Cardiac atrium fibroblast (primary cell): ENCODE measurements around the gene MED31.

DNA sequence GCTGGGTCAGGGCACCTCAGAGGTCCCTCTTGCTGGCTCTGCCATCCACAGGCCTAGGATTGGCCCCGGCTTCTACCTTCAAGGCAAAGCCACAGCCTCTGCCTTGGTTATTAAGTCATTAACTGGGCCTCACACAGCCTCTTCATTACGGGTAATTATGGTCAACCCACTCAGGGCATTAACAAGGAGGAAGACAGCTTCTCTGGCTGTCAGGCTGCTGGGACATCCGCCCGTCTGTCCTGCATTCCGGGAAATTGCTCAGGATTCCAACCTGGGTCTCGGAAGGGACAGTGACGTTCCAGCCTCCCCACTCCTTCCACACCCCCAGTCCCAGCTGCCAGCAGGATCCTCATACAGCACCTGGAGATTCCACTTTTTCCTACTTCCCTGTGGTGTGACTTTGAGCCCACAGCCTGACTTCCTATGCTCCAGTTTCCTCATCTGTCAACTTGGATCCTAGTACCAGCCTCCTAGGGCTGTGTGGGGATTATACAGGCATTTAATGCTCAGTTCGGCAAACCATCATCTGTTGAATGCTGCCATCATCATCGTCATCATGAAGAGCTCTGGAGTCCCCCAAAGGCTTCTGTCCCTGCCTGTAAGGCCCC, 13.0 kb downstream of the SPNS2 start:
- RAMPAGE, long total RNA, result no peak

- RAMPAGE, long total RNA, result no peak
Measured at GRCh38 chr17:4587102-4587703, 2.9 kb downstream of the SMTNL2 start.

DNA sequence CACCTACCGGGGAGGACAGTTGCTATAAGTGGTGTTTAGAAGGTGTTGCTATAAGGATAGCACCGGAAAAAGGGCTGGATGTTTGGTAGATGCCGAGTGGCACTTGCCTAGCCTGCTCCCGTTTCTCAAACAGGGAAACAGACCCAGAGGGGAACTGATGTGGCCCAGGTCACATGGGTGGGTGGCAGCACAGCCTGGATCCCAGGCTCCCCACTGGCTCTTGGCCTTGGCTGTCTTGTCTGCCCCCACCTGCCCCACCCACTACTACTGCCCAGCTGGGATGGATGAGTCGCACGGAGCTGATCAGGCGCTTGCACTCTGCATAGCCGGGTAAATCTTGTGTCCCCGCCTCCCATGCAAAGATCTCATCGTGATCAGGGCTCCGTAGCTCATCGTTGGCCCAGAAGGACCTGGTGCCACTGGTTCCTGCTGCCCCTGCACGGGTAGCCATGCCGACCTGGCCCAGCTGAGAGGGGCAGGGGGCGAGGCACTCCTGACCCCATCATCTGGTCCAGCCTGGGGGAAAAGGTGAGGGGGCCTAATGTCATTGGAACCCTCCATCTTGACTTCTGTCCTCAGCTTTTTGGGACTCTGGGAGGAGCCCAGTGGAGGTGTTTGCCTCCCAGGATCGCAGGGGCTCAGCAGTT, 7.3 kb downstream of the SMTNL2 start:
- RAMPAGE, long total RNA, result no peak

DNA sequence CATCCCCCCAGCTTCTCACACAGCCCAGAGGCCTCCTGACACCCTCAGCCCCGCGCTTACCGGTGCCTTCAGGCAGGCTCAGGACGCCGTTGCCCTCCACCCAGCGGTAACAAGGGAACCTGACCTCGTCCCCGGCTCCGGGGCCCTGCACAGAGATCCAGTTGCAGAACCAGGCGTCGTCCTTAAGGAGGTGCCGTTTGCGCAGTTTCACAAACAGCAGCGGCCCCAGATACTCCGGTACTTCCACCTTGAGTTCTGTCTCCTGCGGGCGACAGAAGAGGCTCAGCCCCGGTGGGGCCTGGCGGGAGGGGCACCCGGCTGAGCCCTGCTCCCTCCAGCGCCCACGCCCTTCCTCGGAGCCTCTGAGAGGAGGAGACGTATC, 2.1 kb downstream of the ALOX15 start:
- RAMPAGE, long total RNA, result no peak

DNA sequence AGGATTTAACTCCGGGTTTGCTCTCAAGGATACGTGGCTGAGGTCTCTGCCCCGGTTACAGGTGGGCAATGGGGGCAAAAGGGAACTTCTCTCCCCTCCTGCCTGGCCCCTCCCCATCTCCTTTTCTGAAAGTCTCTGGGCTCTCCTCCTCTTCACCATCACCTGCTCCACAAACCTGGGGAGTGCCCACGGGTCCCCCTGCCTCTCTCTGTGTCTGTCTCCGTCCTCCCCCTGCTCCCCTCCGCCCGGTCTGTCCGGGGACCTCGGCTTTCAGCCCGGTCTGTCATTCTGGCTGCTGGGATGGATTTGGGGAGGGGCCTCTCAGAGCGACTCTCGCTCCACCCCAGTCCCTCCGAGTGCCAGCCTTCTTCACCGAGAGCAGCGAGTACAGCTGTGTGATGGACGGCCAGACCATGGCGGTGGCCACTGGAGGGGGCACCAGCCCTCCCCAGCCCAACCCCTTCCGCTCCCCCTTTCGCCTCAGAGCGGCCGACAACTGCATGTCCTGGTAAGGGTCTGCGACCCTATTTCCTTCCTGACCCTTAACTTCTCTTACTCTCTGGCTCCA, 5.2 kb upstream of the CXCL16 start:
- RAMPAGE, long total RNA, result no peak

- RAMPAGE, long total RNA, result no peak
Measured at GRCh38 chr17:4770673-4771083, 1.0 kb upstream of the TM4SF5 start.

GRCh38 chr17:4966618-4967326, 845 bp downstream of the SPAG7 start:
- RAMPAGE, long total RNA, result no peak

GRCh38 chr17:4998426-4999481, 1.0 kb downstream of the KIF1C start:
- RAMPAGE, long total RNA, result no peak

DNA sequence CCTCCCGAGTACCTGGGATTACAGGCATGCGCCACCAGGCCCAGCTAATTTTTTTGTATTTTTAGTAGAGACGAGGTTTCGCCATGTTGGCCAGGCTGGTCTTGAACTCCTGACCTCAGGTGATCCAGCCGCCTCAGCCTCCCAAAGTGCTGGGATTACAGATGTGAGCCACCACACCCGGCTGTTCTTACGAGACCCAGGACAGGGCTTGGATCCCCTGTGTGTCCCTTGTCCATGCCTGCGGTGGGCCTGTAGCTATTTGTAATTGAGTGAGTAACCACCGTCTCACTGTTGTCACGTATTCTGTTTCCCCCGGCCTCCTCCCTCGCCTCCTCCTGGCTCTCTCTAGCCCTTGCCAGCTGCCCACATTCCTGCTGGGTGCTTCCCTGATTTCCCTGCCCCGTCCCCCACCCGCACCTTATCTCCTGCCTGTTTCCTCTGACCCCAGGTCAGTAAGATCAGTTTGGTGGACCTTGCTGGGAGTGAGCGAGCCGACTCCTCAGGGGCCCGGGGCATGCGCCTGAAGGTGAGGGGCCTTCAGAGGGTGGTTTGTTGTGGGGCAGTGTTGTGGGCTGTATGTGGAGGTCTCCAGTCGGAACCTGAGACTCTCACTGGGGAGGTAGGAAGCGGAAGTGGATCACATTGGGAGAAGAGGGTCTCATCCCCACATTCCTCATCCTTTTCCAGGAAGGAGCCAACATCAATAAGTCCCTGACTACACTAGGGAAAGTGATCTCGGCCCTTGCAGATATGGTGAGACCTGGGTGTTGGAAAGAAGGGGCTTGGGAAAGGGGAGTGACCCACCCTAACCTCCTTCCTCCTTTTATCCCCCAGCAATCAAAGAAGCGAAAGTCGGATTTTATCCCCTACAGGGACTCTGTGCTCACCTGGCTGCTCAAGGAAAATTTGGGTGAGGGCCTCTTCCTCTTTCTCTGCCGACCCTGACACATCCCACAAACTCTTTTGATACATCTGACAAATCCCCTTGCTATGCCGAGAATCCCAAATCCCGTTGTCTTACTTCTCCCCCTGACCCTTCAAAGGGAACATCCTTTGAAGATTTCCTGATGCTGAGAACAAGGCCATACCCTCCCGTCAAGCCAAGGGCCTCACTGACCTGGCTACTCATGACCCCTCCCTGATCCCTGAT, 5.8 kb downstream of the KIF1C start:
- RAMPAGE, long total RNA, result no peak

DNA sequence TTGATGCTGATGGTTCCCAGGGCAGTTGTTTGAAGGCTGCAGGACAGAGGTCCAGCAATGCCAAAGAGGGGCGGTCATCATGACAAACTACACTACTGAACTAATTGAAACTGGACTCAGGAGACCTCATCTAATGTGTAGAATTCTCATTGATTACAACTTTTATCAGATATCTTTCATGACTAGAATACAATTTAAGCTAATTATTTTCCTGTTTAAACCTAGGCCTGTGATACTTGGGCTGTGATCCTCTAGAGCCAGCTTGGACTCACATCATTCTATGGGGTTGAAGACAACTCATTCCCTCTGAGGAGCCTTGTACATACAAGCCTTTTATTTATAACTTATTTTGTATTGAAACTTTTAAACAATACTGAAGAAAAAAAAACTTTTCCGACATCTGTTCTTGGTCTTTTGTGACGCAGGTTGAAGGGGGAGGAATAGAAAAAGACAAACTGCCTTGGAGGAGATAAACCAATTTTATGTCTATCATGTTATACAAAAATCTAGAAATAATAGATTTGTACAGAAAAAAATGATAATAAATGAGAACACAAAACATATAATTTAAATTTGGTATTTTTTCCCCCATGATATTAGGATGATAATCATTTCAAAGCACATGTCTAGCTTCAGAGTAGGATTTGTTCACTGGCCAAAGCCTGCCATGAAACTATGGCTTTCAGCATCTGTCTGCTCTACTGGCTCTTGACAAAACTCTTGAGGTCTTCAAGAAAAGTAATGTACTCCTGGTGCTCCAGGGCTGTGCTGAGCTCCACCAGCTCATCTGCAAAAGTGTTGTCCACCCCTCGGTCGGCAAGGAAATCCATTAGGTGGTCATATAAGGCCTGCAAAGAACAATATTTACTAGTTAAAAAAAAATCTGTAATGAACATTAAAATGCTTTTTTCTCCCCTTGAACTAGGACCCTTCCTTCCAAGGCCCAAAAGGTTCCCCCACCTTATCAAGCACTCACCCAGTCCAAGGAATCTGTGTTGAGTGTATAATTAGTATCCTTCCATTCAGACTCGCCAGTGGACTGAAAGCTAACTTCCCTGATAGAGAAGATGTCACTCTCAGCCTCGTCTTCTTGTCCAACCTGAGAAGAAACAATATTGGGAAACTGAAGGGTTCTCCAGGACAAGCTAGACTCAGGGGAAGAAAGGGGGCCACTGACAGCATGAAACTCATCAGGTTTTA, 6.2 kb downstream of the C1QBP start:
- RAMPAGE, long total RNA, result no peak

DNA sequence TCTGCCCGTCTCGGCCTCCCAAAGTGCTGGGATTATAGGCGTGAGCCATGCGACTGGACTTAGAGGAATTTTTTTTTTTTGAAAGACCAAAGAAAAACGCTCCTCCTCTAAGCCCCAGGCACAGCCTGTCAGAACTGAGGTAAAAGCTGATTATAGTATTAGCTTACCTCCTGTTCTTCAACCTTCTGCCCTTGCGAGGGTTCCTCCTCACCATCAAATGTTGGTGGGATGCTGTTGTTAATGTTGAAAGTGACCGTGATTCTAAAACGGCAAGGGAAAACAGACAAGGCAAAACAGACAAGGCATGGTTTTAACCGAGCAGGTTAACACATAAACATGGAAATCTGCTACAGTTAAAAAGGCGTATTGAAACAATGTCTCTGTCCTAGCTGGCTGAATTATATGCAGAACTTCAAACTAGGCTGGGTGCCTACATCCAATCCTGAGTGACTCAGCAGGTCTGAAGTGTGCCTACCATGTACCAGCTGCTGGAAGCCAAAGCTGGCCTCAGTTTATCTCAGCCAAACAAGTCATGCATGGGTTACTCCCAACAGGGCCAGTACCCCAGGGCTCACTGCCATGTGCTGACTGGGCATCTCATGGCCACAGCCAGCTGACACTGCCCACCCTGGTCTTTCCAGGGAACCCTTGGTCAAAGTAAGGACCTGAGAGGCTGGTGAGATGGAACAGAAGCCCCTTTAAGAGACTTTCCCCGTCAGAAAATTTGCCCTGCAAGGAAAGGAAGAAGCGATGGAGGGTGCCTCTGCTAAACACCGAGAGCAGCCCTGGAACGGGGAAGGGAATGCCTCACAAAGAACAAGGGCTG, 4.0 kb downstream of the C1QBP start:
- RAMPAGE, long total RNA, result no peak

GRCh38 chr17:5558563-5559228, 25.6 kb downstream of the NLRP1 start:
- RAMPAGE, long total RNA, result no peak

GRCh38 chr17:6120395-6120856, 50.2 kb downstream of the WSCD1 start:
- RAMPAGE, long total RNA, result no peak

GRCh38 chr17:6190310-6190930, 120.2 kb downstream of the WSCD1 start:
- RAMPAGE, long total RNA, result no peak

- RAMPAGE, long total RNA, result no peak
Measured at GRCh38 chr17:6323456-6324136, 111.3 kb downstream of the AIPL1 start.

- RAMPAGE, long total RNA, result no peak
Measured at GRCh38 chr17:6495641-6496623, 51.7 kb downstream of the PIMREG start.

- RAMPAGE, long total RNA, result no peak
Measured at GRCh38 chr17:6582950-6584090, 27.0 kb upstream of the PITPNM3 start.

DNA sequence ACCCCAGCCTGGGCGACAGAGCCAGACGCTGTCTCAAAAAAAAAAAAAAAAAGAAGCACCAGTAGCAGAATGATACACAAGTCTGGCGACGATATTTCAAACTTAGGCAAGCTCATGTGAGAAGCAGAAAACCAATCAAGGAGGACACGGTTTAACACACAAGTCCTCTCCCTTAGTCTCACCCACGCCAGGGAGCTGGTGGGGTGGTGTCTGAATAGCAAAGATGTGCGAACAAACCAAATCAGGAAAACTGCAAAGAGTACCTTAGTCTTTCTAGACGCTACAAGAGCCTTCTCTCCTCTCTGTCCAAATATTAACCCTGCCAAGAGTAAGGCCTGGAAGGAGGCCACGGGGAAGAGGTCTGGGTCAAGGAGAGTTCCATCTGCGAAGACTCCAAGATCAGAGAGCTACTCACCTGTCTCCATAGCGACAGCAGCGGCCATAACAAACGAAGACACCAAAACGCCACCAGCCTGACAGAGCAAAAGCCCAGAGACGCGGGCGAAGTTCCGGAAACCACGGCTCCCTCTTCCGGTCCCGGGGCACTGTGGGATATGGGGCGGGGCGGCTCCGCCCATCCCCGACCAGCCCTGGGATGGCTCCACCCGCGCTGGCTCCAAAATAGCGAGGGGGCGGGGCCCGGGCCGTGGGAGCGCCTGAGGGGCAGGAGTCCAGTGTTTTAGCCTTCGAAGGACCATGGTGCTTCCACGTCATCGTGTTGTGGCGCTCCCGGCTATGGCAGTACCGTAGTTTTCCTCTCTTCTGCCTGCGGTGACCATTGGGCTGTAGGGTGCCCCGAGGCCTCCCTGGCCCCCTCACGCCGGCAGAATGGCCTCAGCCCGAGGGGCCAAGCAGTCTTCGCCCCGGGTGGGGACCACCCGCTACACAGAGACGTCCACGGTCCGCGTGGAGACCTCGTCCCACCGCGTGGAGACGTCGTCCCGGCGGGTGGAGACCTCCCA, at the start of gene MED31:
Gene MED31 (minus strand): TSS at position 520 of the 962 bp plus-strand sequence.
- RAMPAGE, long total RNA, result start-site peak on the minus strand centred at position 501 of the sequence, 40 bp wide, 110 and 18 reads in 2 replicates

- RAMPAGE, long total RNA, result no peak
Measured at GRCh38 chr17:6654643-6655692, 3.4 kb downstream of the C17orf100 start.

DNA sequence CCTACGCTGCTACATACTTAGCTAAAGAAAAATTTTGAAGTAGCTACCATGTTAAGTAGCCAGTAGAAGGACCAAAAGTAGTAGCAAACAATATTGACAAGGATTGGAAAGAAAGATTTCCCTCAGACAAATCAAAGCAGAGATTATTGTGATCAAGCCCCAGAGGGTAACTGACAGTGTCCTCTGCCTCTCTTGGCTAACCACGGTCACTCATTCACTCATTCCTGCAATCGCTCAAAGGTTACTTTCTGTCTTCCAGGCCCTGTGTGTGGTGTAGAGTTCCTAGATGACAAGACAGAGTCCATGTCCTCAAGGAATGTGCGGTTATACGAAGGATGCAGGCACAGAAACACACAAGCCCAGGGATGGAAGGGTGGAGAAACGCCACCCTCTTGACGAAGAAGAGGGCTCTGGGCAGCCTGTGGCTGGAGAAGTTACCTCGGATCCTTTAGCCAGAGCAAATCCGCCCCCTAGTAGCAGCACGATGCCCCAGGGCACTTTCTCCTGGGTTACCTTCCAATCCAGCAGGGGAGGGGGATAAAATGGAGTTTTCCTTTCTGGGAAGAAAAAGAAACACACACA, 20.5 kb downstream of the SLC13A5 start:
- RAMPAGE, long total RNA, result no peak